Helper T cell (primary cell): ENCODE measurements around the genes SCAP and TREX1.

DNA sequence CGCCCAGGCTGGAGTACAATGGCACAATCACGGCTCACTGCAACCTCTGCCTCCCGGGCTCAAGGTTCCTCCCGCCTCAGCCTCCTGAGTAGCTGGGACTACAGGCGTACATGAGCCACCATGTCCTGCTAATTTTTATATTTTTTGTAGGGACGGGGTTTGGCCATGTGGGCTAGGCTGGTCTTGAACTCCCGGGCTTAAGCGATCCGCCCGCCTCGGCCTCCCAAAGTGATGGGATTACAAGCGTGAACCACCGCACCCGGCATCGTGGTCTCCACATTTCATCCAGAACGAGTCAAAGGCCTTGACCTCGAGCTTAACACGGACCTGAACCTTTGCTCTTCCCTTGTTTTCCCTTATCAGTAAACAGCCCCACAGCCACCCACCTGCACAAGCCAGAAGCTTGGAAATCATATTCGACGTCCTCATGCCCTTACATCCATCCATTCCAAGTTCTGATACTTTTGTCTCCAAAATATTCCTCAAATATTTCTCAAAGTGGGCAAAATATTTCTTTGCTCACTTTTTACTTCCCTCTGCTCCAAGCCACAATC, 1.3 kb upstream of the PTPN23 start:
- PRO-cap, 2 experiments = no peak in any of the 2 experiments

GRCh38 chr3:47380235-47380479, 664 bp upstream of the PTPN23 start:
- PRO-cap, 2 experiments = no peak in any of the 2 experiments

DNA sequence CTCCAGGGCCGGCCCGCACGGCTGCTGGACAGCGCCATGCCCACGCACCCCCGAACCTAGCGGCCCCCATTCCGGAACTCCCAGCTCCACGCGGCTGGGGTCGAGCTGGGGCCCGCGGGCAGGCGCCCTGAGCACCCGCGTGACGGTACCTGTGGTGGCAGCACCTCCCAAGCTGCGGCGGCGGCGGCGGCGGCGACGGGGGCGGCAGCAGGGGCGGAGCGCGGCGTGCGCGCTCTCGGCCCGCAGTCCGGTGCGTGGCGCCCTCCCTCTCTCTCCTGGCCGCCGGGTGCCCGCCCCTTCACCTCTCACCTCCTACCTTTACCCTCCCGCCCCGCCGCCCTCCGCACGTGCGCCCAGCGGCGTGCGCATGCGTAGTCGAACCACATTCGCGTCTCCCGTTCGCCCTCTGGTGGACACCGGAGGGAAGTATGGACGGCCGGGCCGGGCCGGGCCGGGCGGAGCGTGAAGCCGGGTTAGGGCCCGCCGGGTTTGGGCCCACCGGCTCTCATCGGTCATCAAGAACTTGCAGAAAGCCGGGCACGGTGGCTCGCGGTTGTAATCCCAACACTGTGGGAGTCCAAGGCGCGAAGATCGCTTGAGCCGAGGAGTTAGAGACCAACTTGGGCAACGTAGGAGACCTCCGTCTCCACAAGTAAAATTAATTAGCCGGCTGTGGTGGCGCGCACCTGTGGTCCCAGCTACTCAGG, at the start of gene SCAP:
SCAP (minus strand) TSS at position 292 of the 707 bp plus-strand sequence.
- PRO-cap, 2 experiments = peak in 2 of 2 experiments; most common plus-strand start position 433 of the sequence (in 2); most common minus-strand start position 288 of the sequence (in 2)

- PRO-cap, 2 experiments = no peak in any of the 2 experiments
These were observed 587 bp downstream of the CSPG5 start for GRCh38 chr3:47578040-47578516.

DNA sequence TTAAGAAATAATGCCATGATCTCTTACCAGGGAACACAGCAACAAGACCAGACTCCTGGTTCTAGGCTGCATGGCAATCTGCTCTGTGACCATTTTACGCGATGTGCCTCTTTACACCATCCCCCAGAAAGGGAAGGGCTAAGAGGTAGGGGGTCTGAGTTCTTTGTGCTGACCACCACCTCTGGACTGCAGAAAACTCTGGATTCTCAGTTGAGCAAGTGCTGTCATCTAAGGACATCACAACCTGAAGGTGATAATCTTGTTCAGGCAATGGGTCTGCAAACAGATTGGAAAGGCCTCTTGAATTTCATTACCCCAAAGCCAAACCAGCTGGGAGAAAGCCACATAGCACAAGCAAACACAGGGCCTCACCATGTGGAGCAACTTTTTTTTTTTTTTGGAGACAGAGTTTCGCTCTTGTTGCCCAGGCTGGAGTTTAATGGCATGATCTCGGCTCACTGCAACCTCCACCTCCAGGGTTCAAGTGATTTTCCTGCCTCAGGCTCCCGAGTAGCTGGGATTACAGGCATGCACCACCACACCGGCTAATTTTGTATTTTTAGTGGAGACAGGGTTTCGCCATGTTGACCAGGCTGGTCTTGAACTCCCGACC, 3.9 kb upstream of the CSPG5 start:
- PRO-cap, 2 experiments = no peak in any of the 2 experiments

- PRO-cap, 2 experiments = no peak in any of the 2 experiments
These were observed 31.6 kb upstream of the CSPG5 start for GRCh38 chr3:47609814-47611148.

DNA sequence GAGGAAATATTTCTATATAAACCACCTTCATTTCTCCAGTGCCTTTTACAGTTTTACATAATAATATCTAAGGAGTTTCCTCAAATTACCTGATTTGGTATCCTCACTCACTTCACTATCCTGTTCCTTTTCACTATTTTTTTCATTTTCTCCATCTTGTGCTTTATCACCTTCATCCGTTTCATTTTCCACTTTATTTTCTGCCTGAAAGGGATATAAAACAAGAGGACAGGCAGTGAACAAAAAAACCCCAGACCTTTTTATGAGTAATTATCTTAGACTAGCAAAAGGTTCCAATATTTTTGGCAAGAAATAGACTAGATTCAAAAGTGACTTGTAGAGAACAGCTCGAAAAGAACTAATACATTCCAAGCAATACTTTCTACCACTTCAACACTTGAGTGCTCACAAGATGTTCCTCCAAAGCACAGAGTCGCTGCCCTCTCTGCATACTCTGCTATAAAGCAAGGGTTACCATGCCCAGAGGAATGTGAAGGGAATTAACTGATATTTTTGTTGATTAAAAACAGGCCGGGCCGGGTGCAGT, 57.3 kb upstream of the CSPG5 start:
- PRO-cap, 2 experiments = no peak in any of the 2 experiments

DNA sequence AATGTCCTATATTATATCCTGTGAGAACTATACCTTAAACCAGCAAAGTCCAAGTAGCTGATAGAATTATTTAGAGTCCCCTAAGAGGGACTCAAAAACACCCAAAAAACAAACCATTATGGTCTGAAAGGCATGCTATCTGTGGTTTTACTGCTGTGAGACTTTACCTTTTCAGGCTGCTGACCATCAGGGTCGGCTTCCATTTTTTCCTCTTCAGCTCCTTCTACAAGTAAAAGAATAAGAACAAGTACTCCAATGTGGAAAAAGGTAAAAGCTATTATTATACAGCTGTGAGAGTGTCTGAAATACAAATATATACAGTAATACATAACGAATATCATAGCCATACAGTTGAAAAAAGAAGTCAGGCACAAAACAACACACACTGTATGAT, 59.9 kb upstream of the CSPG5 start:
- PRO-cap, 2 experiments = no peak in any of the 2 experiments

GRCh38 chr3:47662234-47662710, 83.6 kb upstream of the CSPG5 start:
- PRO-cap, 2 experiments = no peak in any of the 2 experiments

DNA sequence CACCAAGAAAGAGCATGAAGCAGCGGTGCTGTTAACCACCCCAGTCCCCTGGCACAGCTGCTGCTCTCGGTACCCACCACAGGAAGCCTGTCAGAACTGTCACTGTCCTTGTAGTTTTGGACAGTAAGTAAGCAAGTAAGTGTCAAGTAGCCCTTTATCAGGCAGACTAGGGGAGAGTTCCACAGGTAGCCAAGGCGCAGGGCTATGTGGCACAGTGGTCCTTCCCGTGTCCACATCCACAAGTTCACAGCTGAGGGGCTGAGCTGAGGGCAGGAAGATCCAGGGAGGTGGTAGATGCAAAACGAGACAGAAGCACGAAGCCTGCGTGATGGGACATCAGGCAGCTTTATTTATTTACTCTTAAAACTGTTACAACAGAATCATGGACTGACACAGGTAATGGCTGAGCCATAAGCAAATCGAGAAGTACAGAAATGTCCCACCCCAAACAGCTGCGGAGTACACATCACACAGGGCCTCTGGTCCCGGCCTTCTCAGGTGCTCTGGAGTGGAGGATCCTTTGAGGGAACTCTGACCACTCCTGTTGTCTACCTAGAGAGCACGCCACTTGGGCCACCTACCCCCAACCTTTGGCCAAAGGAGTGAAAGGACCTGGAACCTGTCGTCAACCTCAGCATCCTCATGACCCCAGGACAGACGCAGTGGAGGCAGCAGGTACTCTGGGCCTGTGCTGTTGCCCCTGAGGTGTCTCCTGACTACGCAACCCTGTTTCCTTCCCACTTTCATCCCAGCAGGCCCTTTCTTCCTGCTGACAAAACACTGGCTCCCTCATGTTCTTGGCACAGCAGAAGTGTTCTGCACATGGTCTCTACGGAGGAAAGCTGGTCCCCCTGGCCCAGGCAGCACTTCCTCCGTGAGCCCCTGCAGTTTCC, 47.7 kb downstream of the DHX30 start:
- PRO-cap, 2 experiments = no peak in any of the 2 experiments

DNA sequence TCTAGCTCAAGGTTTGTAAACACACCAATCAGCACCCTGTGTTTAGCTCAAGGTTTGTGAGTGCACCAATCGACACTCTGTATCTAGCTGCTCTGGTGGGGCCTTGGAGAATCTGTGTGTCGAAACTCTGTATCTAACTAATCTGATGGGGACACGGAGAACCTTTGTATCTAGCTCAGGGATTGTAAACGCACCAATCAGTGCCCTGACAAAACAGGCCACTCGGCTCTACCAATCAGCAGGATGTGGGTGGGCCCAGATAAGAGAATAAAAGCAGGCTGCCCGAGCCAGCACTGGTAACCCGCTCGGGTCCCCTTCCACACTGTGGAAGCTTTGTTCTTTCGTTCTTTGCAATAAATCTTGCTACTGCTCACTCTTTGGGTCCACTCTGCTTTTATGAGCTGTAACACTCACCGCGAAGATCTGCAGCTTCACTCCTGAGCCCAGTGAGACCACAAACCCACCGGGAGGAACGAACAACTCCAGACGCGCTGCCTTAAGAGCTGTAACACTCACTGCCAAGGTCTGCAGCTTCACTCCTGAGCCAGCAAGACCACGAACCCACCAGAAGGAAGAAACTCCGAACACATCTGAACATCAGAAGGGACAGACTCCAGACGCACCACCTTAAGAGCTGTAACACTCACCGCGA, 85.2 kb downstream of the DHX30 start:
- PRO-cap, 2 experiments = no peak in any of the 2 experiments

GRCh38 chr3:47909602-47909914, 106.6 kb downstream of the DHX30 start:
- PRO-cap, 2 experiments = no peak in any of the 2 experiments

GRCh38 chr3:47910524-47911122, 105.6 kb downstream of the MAP4 start:
- PRO-cap, 2 experiments = no peak in any of the 2 experiments

GRCh38 chr3:47911891-47912453, 104.2 kb downstream of the MAP4 start:
- PRO-cap, 2 experiments = no peak in any of the 2 experiments

DNA sequence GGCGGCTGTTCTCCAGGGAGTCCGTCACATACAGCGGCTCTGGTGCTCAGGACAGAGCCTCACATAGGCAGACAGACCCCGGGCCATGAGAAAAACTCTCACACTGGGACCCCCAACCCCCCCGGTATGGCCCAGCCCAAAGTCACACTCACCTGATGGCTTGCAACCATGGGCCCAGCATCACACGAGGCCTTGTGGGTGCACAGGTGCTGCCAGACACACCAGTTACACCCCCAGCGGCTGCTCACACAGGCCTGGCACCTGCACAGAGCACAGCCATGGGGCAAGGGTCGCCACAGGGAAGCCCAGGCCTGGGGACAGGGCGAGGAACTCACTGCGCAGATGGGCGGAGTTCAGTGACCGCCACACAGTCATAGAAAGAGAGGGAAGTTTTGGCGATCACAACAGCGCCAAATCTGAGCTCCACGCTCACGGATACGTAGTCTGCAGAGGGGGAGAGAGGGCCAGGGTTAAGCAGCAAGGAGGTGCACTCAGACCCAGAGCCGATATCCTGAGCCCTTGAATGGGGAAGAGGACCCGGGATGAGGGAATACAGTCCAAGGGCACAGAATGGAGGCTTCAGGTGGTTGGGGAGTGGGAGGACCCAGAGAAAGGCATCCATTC, 9.3 kb downstream of the PLXNB1 start:
- PRO-cap, 2 experiments = no peak in any of the 2 experiments

DNA sequence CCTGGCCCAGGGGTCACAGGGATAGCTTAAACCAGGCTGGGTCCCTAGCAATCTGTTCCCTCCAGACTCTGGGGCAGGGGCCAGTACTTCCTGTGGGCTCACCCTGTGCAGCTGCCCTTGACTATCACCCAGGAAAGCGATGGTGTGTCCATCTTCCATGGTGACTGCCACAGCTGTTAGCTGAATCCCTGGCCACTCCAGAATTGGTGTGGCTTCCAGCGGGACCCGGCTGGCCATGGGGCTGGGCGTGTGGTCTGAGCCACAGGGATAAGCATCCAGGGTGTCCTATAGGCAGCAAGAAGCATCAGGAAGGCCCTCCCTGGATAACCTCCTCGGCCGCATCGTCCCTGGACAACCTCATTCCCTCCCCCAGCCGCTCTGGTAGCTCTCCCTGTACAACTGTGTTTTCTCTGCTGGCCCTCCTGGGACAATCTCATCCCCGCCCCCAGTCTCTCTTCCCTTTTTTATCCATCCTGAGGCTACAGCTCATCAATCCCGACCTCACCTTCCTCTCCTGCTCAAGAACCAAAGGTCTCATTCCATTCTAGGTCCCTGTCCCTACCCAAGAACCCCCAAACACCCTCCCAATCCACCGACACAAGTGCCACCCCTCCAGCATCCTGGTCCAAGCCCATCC, 7.1 kb downstream of the PLXNB1 start:
- PRO-cap, 2 experiments = no peak in any of the 2 experiments

DNA sequence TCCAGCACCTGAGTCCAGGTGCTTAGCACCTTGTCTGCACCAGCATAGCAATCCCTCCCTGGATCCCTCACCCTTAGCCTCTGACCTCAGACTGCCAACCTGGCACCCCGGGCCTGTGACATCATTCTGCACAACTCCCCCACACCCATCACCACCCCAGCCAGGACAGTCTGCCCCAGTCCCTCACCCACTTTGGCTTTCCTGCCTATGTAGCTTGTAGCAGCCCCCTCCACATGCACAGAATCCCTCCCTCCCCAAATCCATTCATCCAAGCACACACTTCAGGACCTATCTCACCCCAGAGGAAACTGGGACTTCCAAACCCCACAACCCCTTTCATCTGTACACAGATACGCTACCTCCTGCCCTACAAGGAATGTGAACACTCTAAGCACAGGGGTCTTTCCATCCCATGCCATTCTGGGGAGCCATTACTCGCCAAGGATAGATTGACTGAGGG, 905 bp upstream of the PLXNB1 start:
- PRO-cap, 2 experiments = no peak in any of the 2 experiments

- PRO-cap, 2 experiments = no peak in any of the 2 experiments
These were observed 4.6 kb upstream of the PLXNB1 start for GRCh38 chr3:48434375-48434994.

DNA sequence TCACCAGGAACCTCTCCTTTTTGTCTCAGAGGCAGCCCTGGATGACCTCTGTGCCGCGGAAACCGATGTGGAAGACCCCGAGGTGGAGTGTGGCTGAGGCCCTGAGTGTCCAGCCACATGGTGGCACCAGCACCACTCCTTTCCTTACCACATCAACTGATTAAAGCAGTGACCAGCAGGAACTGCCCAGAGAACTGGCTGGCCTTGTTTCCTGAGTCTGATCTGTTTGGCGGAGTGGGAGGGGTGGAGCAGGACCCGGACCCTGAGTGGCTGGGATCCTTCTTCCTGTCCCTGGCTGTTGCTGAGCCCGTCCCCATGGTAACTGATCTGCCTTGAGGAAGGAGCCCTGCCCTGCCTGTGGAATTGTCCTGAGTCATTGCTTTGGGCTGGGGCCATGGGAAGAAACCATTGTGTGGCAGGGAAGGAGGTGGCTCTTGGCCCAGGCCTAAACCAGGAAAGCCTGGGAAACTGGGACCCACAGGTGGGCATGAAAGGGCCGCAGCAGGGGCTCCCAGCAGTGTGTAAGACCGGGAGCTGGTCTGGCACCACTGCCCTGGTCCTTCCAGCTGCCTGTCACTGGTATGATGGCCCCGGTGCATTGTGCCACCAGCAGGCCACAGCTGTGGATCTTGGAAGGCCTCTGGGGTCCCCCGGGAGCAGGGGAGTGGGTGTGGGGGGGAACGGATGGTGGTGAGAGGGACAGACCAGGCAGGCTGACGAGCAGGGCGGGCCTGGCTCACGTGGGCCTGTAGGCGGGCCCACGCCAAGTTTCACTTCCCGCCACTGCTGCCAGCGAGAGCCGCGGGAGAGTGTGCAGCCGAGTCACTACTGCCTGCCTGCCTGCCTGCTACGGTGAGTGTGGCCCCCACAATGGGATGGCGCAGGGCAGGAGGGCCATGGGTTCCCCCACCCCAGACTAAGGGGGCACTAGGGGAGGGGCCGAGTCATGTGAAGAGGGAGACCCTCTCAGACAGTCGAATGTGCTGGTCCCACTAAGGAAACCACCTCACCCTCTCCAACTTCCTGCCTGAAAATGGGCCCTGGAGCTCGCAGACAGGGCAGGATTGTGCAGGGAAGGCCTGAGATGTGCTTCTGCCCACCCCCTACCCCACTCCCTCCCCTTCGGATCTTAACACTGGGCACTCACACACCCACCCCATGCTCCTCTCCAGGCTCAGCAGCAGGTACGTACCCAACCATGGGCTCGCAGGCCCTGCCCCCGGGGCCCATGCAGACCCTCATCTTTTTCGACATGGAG, at the start of gene TREX1:
TREX1 (plus strand) TSS at position 773 of the 1,258 bp plus-strand sequence.
- PRO-cap, 2 experiments = peak in 2 of 2 experiments; most common plus-strand start position 796 of the sequence (in 1); most common minus-strand start position 666 of the sequence (in 2)

- PRO-cap, 2 experiments = no peak in any of the 2 experiments
These were observed 2.3 kb downstream of the TREX1 start for GRCh38 chr3:48468311-48468829.